Transverse colon (tissue), 4 donors: ENCODE results near the gene AIRE.

- PRO-cap, result no peak
- RAMPAGE, long total RNA, 4 experiments, result no peak in any of the 4 experiments
Observed at GRCh38 chr21:43644571-43645064, 14.7 kb downstream of the HSF2BP start.

- PRO-cap, result bidirectional peak, plus-strand start at chr21:43719126, minus-strand start at chr21:43719018
- RAMPAGE, long total RNA, 4 experiments, result no peak in any of the 4 experiments
Observed at GRCh38 chr21:43718803-43719070, 192 bp upstream of the PDXK start.

DNA sequence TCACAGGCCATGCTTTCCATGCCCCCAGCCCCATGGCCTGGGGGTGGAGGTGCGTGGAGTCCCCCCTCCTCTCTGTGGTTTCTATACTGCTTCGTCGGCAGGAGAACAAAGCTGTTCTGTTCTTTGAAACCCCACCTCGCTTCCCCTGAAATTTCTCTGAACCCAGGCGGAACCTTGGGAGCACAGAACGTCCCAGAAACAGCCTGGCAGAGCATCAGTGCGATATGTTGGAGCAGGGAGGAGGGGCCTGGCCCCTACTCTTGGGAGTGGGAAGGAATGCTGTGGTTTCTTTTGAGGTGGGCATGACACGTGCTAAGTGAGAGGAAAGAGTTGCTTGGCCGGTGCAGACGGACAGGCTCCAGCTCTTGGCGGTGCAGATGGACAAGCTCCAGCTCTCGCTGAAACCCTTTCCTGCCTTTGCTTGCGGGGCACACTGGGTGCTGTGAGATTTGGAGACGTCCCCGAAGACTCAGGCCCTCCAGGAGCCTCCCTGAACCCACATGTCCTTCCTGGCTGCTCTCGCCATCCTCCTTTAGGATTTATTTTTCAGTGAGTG lies 15.9 kb downstream of the PDXK start:
- PRO-cap, result no peak
- RAMPAGE, long total RNA, 4 experiments, result no peak in any of the 4 experiments

DNA sequence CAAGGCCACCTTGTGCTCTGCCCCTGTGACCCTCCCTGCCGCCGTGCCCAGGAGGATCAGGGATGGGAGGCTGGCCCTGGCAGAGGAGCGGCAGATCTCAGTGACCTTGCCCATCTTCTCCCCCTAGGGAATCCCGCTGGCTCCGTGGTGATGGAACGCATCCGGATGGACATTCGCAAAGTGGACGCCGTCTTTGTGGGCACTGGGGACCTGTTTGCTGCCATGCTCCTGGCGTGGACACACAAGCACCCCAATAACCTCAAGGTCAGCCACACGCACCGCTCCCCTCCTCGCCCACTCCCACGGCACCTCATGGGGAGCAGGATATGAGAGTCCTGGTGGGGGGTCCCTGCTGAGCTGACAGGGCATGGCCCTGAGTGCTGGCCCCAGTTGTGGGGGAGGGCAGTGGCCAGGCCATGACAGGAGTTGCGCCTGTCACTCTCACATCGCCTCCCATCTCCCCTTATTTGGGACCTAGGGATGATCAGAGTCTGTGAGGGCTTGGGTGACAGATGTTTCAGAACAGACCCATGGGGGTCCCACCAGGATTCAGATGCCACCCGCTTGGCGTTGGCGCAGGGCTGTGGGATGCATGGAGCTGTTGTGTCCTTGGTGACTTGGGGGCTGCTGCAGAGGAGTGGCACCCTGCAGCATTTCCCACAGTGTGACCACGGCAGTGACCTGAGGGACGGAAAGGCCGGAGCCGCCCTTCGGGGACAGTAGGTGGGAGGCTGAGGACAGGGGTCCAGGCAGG lies 22.5 kb downstream of the CSTB start:
- PRO-cap, result no peak
- RAMPAGE, long total RNA, 4 experiments, result start-site peak on the plus strand in 1 of 4 experiments, centred at position 259 of the sequence, 21 reads per replicate

GRCh38 chr21:43757495-43758080 lies 18.5 kb downstream of the CSTB start:
- PRO-cap, result no peak
- RAMPAGE, long total RNA, 4 experiments, result start-site peak on the plus strand in 1 of 4 experiments, at chr21:43757641-43757874 at its widest, 20 to 21 reads per replicate

DNA sequence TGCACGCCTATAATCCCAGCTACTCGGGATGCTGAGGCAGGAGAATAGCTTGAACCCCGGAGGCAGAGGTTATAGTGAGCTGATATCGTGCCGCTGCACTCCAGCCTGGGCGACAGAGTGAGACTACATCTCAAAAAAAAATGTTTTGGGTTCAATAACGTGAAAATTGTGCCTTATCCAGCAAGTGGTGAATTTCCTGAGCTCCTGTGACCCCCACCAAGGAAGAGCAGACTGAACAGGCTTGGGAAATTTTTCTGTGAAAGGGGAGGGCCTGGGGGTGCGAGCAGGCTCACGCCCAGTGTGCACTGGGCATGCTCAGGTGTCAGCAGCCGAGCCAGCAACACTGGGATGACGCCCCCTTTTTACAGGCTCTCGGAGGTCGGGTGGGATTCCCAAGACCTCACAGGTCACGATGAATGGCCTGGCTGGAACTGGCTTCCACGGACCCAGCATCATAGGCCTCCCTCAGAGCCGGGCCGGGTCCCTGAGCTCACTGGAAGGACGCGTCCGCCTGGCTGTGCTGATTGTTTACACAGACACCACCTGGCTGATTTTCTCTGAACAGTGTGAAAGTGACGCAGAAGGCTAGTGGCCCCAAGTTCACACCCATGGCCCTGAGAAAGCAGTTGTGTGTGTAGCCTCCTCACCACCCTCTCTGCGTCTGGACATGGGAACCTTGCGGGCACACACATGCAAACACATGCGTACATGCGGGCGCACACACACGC lies 9.3 kb downstream of the CSTB start:
- PRO-cap, result no peak
- RAMPAGE, long total RNA, 4 experiments, result no peak in any of the 4 experiments

GRCh38 chr21:43782558-43783189 lies 6.6 kb upstream of the CSTB start:
- PRO-cap, result no peak
- RAMPAGE, long total RNA, 4 experiments, result no peak in any of the 4 experiments

DNA sequence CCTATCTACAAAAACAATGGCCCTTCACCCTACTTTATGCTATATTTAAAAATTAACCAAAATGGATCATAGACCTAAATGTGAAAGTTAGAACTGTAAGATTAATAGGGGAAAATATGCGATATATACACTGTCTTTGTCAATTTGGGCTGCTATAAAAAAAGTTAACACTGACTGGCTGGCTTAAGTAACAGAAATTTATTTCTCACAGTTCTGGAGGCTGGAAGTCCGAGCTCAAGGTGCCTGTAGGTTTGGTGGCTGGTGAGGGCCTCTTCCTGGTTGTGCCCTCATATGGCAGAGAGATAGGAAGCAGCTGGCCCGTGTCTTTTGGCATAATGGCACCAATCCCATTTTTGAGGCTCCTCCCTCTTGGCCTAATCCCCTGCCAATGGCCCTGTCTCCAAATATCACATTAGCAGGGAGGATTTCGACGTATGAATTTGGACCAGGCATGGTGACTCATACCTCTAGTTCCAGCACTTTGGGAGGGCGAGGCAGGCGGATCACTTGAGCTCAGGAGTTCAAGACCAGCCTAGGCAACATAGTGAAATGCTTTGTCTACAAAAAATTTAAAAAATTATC lies 37.3 kb downstream of the AGPAT3 start:
- PRO-cap, result no peak
- RAMPAGE, long total RNA, 4 experiments, result no peak in any of the 4 experiments

DNA sequence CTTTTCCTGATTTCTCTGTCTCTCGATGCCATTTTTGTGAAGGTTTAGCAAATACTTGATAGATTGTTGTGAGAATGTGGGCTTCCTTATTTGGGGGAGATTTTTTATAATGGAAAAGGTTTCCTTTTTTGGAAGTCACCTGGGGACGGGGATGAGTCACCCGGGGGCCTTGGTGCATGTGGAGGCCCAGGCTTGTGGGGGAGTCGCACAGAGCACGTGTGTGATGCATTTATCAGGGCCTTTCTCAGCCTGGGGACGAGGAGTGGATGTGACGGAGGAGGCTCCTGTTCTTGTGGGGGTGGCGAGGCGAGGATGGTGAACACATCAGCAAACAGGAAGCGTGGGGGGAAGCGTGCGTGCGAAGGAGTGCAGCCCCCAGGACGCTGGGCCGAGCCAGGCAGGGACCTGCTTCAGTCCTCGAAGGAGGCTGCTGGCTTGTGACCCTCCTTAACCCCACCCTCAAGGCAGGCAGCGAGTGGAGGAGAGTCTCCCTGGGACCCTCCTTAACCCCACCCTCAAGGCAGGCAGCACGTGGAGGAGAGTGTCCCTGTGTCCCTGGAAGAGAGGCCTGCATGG lies 57.0 kb downstream of the AGPAT3 start:
- PRO-cap, result no peak
- RAMPAGE, long total RNA, 4 experiments, result no peak in any of the 4 experiments

- PRO-cap, result unidirectional peak, minus-strand start at chr21:43925262
- RAMPAGE, long total RNA, 4 experiments, result start-site peak on the plus strand in 1 of 4 experiments, at chr21:43925070-43925449 at its widest, 7 reads per replicate
Observed at GRCh38 chr21:43924944-43925704, 60.1 kb downstream of the AGPAT3 start.

DNA sequence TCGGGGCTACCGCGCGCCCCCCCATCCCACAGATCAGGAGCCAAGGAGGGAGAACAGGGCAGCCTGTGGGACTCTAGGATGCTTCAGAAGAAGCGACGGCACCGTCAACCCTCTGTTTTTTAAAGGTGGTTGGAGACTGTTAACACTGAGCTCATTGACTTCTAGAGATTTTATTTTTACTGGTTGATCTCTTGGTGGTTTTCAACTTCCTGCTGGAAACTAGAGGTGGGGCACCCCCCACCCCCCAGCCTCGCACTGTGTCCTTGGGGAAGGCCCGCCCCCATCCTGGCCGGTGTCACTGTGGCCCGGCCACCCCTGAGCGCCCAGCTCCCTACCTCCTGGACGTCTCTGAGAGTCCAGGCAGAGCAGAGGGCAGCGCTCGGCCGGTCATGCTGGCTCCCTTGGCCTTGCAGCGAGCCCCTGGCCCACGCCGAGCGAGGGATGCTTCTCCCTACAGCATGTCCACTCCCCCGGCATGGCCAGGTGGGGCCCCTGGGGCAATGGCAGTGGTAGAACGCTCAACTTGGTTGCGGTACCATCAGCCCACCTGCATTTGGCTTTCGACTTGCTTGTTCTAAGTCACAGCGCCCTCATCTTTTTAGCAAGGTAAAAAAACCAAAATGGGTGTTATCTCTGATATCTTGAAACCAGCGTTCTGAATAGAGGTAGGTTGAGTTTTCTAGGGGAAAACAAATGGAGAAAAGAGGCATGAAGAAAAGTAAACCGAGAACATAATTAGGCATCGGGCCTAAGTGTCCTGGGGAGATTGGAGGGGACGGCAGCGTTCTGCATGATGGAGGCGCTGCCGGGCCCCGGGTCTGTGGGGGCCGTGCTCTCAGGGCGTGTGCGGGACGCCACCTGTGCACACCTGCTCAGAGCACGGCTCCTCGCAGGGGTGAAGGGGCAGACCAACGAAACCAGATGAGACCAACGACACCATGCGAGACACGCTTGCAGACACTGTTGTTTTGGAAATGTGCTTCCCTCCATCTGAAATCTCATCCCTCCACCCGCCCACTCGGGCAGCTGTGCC lies 28.6 kb upstream of the TRAPPC10 start:
- PRO-cap, result no peak
- RAMPAGE, long total RNA, 4 experiments, result no peak in any of the 4 experiments

DNA sequence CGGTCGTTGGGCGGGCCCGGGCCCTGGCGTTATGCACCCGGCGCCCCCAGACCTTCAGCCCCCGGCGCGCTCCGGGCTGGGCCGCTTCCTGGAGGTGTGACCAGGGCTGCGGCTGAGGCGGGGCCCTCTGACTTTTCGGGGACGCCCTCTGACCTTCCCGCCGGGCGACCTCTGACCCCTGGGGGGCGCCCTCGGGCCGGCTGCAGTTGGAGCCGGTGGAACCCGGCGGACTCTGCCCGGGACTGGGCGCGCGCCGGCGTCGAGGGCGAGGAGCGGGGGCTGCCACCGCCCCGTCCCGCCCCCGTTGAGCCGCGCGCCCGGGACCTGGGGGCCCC lies 448 bp downstream of the TRAPPC10 start:
- PRO-cap, result bidirectional peak, plus-strand start outside the sequence, minus-strand start at position 78 of the sequence
- RAMPAGE, long total RNA, 4 experiments, result no peak in any of the 4 experiments

GRCh38 chr21:44052251-44052975 lies 40.3 kb downstream of the TRAPPC10 start:
- PRO-cap, result no peak
- RAMPAGE, long total RNA, 4 experiments, result start-site peak on the plus strand in 1 of 4 experiments, at chr21:44052247-44052814 at its widest, 12 reads per replicate

GRCh38 chr21:44055420-44056437 lies 43.6 kb downstream of the TRAPPC10 start:
- PRO-cap, result no peak
- RAMPAGE, long total RNA, 4 experiments, result start-site peak on the plus strand in 2 of 4 experiments, at chr21:44055496-44056508 at its widest, 5 to 15 reads per replicate

DNA sequence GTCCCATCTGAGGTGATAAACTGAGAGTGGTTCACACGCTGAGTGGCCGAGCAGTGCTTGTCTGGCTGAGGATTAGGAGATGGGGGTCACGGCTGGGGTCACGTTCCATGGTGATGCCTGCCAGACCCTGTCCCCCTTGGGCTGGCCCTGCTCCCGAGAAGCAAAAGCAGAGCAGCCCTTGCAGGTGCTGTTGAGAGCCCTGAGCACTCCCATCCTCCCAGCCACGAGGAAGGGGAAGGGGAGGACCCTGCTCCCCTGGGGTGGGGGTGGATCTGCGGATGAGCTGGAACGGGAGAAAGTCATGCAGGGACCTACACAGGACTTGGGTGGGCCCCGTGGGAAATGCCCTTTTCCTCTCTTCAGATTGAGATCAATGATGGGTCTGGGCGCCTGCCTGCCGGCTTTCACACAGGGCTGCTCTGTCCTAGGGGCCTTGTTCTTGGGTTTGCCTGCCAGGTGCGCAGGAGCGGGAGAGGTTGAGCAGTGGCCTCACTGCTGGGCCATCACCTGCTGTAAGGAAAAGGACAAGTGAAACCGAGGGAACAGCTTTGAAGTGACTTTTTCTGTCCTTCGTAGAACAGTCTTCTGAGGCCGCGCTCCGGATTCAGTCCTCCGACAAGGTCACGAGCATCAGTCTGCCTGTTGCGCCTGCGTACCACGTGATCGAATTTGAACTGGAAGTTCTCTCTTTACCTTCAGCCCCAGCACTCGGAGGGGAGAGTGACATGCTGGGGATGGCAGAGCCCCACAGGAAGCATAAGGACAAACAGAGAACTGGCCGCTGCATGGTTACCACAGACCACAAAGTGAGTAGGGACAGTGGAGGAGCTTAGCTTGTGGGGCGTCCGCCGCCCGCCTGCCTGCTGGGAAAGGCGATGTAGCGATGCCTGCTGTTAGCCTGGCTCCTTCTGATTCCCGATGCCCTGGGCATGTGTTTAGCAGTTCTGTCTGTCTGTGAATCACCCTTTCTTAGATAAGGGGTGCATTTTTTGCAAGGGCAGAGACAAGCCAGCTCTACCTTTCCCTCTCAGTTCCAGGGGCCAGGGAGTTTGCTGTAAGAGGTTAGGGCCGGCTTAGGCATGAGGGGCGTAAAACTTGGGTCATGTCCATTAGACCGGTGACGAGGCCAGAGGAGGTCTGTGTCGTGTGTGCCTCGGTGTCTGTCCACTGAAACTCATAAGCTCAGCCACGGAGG lies 19.7 kb upstream of the PWP2 start:
- PRO-cap, result unidirectional peak, plus-strand start at position 707 of the sequence
- RAMPAGE, long total RNA, 4 experiments, result no peak in any of the 4 experiments

DNA sequence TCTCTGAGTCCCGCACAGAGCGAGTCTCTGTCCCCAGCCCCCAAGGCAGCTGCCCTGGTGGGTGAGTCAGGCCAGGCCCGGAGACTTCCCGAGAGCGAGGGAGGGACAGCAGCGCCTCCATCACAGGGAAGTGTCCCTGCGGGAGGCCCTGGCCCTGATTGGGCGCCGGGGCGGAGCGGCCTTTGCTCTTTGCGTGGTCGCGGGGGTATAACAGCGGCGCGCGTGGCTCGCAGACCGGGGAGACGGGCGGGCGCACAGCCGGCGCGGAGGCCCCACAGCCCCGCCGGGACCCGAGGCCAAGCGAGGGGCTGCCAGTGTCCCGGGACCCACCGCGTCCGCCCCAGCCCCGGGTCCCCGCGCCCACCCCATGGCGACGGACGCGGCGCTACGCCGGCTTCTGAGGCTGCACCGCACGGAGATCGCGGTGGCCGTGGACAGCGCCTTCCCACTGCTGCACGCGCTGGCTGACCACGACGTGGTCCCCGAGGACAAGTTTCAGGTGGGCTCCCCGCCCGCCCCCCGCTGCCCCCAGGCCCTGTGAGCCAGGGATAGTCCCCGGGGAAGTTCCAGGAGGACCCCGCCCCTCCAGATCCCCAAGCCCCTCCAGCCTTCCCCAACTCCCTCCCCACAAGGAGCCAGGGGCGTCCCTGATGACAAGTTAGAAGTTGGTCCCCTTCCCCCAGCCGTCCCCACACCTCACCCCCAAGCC lies at the start of gene AIRE:
Gene AIRE (plus strand): TSS at position 237 of the 709 bp plus-strand sequence.
- PRO-cap, result no peak
- RAMPAGE, long total RNA, 4 experiments, result no peak in any of the 4 experiments

DNA sequence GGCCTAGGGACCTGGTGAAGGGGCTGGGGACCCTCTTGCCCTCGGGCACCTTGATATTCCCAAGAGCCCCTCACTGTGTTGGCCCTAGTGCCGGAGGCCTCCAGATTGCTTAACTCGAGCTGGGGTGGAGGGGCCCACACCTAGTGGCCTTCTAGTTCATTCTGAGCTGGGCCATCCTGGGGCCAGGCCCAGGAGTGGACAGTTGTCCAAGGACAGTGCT lies 11.3 kb downstream of the CFAP410 start:
- PRO-cap, result no peak
- RAMPAGE, long total RNA, 4 experiments, result no peak in any of the 4 experiments

DNA sequence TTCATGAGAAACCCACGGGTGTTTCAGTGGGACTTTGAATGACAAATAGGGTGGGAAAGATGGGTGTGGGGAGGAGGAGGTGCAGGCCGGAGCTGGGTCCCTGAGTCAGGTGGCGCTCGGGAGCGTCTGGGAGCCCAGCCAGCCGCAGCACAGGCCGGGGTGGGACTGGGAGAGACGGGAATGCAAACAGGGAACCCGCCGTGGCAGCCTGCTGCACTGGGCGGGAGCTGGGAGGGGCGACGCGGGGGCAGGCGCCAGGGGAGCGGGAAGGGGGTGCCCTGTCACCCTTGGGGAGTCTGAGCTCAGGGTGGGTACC lies 16.9 kb upstream of the LRRC3 start:
- PRO-cap, result no peak
- RAMPAGE, long total RNA, 4 experiments, result no peak in any of the 4 experiments

DNA sequence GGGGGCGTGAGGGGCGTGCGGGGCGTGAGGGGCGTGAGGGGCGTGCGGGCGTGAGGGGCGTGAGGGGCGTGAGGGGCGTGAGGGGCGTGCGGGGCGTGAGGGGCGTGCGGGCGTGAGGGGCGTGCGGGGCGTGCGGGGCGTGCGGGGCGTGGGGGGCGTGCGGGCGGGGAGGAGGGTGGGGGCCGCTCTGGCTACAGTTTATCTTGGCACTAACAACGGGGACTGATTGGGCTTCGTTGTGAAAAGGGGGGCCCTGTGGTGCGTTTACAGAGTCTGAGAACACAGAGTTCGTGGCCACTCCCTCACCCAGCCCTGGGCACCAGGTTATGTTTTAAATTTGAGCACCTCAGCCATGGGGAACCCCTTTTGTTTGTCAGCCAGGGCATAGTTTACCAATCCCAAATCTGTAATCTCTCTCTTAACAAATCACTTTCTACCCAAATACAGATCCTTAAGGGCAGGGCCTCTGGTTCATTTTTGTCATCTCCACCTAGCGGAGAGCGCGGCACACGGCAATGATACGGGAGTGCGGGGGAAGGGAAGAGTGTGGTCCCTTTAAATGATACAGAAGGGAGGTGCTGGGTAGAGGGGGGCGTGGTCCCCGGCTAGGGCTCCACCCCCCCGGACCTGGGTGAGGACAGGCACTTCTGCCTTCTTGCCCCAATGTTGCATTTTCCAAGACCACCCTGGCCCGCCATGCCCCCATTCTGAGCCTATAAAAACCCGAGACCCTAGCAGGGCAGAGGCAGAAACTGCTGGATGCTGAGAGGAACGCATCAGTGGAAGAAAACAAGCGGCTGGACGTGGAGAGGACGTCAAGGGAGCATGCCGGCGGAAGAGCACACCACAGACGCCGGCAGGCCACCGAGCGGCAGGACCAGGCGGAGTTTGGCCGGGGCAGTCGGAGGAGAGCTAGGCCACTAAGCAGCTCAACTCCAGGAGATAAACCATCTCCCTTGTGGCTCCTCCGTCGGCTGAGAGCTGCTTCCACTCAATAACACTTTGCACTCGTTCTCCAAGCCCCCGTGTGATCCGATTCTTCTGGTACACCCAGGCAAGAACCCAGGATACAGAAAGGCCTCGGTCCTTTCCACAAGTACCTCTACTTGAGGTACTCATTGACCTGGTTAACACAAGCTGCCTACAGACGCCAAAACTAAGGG lies 29.9 kb downstream of the LRRC3 start:
- PRO-cap, result no peak
- RAMPAGE, long total RNA, 4 experiments, result no peak in any of the 4 experiments

DNA sequence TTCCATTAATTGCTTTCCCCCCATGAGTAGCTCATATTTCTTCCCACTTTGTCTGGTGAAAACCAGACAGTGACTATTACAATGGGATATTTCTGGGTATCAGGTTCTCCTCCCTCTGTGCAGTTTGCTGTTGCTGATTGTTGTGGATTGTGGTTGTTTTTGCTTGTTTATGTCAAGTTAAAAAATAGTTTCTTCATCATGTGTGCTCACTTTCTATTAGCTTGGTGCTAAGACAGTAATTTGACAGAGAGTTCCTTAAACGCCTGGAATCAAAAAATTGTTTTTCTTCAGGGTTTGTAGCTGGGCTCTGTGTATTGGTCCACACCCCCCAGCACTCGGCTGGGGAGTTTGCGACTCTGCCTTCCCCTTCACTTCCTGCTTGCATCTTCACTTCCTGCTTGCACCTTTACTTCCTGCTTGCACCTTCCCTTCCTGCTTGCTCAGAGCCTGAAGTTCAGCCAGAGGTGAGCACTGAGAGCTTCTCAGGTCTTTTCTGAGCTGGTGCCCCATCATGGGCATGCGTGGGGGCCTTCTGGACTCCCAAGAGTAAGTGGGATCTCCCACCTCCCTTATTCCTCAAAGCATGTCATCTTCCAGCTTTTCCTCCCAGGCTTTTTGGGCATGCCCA lies 3.8 kb downstream of the KRTAP10-2 start:
- PRO-cap, result no peak
- RAMPAGE, long total RNA, 4 experiments, result no peak in any of the 4 experiments